Panc1 (cell line): ENCODE measurements around a stretch of chr5.

GRCh38 chr5:149451801-149452915 is 73.1 kb upstream of the IL17B start:
- RRBS, 2 experiments, result no CpG with 5 or more reads among the region's 21 CpGs

DNA sequence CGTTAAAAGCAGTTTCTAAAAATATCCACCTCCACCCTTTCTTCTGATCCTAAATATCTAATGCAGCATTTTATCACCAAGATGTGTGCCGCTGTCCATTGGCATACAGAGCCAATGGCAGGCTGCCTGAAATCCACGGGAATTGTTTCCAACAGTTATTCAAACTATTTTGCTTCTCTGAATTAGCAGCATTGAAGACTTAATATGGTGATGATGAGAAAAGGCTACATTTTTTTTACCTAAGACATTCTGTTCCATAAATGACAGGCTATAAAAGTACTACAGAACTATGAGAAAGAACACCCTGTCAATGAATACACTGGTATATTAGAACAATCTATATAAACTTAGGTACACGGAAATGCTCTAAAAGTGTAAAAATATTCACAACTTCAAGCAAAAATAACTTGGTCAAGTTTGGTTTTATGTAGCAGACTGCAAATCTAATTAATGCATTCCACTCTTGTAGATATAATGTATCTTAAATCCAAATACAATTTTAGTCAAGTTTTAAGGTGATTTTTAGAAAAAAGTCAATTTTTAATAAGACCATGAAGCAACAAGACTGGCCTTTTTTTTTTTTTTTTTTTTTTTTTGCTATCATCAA is 61.4 kb downstream of the CSNK1A1 start:
- RRBS, 2 experiments, result no CpG with 5 or more reads among the region's 4 CpGs

DNA sequence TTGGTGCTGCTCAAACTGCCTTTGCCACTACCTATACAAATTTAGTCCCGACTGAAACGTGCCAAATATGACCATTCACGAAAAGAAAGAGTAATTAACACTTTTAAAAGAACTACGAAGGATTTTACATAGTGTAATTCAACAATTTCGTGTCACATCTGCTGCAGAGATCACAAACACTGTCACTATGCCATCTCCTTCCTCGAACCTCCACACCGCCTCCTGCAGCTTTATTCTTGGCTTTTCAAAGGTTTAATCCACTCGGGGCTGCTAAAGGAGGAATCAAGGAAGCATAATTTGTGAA is 2.0 kb downstream of the CSNK1A1 start:
- RRBS, 2 experiments, result no CpG with 5 or more reads among the region's 8 CpGs

DNA sequence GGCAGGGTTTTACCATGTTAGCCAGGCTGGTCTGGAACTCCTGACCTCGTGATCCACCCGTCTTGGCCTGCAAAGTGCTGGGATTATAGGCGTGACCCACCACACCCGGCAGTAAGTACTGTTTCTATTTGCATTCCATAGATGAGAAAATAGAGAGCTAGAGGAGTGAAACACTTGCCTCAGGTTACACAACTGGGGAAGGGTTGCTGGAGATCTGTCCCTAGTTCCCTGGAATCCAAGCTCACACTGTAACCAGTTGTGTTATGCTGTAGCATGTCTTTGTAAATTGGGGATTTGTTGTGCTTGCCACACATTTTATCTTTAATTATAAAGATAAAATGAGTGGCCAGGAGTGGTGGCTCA is 27.2 kb downstream of the ARHGEF37 start:
- RRBS, 2 experiments, result no CpG with 5 or more reads among the region's 4 CpGs

GRCh38 chr5:149640799-149641832 is 59.8 kb downstream of the ARHGEF37 start:
- RRBS, 2 experiments, result no CpG with 5 or more reads among the region's 23 CpGs

GRCh38 chr5:149728271-149728587 is 1.9 kb upstream of the PPARGC1B start:
- RRBS, 2 experiments, result no CpG with 5 or more reads among the region's 3 CpGs

GRCh38 chr5:149730697-149731394 is 736 bp downstream of the PPARGC1B start:
- RRBS, 2 experiments, result under 1 to 5% methylated on average over 21 of the region's 57 CpGs

- RRBS, 2 experiments, result 84 to 88% methylated on average over 2 of the region's 17 CpGs
Measured at GRCh38 chr5:149740711-149741646, 10.9 kb downstream of the PPARGC1B start.

GRCh38 chr5:149823181-149823686 is 93.1 kb downstream of the PPARGC1B start:
- RRBS, 2 experiments, result no CpG with 5 or more reads among the region's 6 CpGs

DNA sequence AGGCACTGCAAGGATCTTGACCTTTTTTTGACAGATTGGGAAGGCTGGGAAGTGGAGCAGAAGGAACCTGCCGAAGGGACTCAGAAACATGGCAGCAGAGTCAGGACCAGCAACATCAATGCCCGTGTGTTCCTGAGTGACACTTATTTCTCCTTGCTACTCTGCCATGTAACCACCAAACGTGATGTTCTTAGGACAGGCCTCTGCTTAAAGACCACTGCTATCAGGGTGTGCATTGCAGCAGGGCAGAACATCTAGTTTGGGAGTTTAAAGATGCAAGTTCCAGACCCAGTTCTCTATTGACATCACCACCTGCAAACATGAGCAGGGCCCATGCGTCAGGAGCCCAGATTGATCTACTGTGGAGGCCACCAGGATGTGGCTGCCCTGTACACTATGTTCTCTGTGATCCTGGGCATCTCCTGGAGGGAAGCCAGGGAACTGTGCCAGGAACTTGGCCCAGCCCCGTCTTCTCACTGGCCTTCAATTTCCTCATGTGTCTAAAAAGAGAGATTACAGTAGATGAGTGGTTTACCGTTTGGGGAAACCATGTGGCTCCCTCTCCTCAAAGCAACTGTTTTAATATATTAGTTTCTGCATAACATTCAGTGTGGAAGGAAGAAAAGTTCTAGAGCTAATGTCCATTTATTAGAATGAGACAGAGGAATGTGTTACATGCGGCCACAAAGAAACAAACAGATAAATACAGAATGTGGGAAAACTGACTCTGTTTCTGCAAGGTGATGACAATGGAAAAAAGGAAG is 87.1 kb downstream of the PDE6A start:
- RRBS, 2 experiments, result no CpG with 5 or more reads among the region's 7 CpGs

DNA sequence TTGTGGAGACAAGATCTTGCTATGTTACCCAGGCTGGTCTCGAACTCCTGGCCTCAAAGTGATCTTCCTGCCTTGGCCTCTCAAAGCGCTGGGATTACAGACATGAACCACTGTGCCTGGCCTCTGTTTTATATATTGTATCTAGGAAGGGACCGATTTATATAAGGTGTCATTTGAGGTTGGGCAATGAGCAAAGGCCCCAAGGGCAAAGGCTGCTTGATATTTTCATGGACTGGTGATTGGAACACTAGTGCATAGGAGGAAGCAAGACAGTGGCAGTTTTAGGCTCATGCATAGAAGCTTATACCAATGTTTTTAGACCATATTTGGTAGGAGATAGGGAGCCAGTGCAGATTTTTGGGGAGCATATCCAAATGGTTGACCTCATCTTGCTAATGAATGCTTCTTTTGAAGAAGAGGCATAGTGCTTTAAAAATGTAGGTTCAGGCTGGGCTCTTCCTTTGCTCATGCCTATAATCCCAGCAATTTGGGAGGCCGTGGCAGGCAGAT is 3.3 kb downstream of the SLC26A2 start:
- RRBS, 2 experiments, result no CpG with 5 or more reads among the region's 4 CpGs

GRCh38 chr5:149995269-149995928 is 5.1 kb downstream of the TIGD6 start:
- RRBS, 2 experiments, result no CpG with 5 or more reads among the region's 8 CpGs

GRCh38 chr5:150046009-150046438 is 40.3 kb downstream of the CSF1R start:
- RRBS, 2 experiments, result no CpG with 5 or more reads among the region's 6 CpGs

- RRBS, 2 experiments, result no CpG with 5 or more reads among the region's 17 CpGs
Measured at GRCh38 chr5:150245229-150245967, 44.2 kb downstream of the CAMK2A start.

DNA sequence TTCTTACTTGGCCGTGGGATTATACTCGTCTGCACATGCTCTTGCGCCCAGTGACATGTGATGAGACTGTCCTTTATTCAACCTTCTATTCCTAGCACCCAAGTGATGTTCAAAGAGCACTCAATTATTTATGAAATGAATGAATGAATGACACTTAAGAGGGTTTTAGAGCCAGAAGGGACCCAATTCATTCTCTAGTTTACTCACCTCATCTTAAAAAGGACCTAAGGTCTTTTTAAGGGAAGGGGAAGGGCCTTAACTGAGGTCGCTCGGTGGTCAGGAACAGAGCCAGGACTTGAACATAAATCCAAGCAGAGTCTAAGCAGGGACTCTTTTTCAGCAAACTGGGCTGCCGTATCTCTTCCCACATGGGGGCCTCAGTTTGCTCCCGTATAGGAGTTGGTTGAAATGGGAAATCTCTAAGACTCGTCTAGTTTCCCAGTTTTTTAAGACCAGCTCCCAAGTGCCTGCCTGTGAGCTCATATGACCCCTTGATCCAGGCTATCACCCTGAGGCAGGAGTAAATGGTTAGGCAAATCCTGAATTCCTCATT is 3.3 kb downstream of the ARSI start:
- RRBS, 2 experiments, result no CpG with 5 or more reads among the region's 8 CpGs

- RRBS, 2 experiments, result no CpG with 5 or more reads among the region's 12 CpGs
Measured at GRCh38 chr5:150316846-150317663, 14.3 kb upstream of the ARSI start.

DNA sequence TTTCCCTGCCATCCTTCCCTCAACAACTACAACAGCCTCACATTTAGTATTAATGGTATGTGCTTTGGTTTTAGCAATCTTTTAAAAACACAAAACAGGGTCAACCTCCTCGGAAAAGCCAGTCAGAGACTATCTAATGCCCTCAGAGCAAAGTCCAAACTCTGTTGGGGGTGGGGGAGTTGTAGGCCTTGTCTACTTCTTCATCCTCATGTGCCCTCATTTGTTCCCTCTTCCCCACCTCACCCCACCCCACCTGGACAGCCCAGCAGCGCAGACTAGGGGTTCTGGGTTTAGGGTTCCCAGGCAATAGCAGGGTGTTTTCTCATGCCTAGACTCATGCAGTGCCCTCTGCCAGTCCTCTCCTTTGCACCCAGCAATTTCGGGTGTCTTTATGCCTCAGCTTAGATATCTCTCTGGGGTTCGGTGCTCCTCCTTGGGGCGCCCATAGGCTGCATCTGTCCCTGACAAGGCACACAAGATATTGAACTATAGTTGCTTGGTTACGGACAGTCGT is 816 bp upstream of the TCOF1 start:
- RRBS, 2 experiments, result no CpG with 5 or more reads among the region's 7 CpGs

GRCh38 chr5:150385363-150385792 is 27.3 kb downstream of the CD74 start:
- RRBS, 2 experiments, result no CpG with 5 or more reads among the region's 1 CpG

DNA sequence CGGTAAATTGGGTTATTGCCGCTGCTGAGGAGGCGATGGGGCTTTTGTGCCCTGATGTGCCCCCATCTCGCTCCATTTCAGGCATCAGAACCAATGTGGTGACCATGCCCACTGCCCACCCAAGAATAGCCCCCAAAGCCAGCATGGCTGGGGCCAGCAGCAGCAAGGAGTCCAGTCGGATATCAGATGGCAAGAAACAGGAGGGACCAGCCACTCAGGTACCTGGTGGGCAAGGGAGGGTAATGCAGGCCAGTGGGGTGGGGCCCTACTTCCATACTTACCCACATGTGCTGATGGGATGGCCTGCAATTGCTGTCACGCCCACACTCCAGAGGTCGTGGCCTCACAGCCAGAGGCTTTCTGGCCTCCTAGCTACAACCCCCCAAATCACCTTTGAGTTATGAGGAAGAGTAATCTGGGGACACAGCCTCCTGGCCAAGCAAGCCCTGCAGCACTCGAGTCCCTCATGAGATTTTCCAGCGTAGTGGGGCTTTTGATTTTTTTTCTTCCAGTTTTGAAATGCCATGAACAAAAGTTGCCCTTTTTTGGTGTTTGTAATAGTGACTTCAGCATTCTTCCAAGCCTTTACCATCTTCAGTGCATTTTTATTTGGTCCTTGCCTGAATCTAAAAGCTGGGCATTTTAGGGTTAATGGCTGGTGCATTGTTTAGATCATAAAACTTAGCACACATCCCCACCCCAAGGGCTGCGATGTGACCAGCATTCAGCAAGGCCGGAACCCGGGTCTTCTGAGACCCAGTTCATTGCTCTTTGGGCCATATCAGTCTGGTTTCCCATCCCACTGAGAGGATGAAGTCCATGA is 22.7 kb downstream of the CD74 start:
- RRBS, 2 experiments, result no CpG with 5 or more reads among the region's 12 CpGs